ReNcell CX (cell line): ENCODE data around the gene ATOH8.

DNA sequence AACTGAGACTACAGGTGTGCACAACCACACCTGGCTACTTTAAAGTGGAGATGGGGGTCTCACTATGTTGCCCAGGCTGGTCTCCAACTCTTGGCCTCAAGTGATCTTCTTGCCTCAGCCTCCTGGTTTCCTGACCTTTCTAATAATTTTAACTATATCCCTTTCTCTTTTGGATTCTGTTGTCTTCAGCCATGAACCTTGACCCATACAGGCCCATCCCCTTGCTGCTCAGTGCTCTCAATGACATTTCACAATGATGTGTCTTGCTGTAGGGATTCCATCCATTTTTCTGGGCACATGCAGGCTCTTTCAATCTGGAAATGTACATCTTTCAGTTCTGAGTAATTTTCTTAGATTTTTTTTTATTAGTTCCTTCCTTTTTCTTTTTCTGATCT is 29.8 kb downstream of the GNLY start:
- PRO-cap, result no peak

DNA sequence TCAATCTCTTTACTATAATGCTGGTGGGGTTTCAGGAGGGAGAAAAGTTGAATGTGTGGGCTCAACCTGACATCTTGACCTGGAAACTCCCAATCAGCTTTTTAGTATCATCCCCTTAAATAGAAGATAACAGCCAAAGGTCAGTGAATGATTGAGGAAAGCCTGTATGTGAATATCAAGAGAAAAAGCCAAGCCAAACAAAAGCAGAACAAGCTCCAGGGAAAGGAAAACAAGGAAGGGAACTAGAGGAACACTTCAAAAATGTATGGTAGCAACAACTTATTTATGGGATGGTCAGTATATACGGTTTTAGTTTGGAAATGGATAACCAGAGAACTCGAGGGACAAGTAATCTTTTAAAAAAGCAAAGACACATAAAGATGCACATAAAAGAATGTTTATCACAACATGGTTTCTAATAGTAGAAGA is 28.3 kb upstream of the ATOH8 start:
- PRO-cap, result no peak

DNA sequence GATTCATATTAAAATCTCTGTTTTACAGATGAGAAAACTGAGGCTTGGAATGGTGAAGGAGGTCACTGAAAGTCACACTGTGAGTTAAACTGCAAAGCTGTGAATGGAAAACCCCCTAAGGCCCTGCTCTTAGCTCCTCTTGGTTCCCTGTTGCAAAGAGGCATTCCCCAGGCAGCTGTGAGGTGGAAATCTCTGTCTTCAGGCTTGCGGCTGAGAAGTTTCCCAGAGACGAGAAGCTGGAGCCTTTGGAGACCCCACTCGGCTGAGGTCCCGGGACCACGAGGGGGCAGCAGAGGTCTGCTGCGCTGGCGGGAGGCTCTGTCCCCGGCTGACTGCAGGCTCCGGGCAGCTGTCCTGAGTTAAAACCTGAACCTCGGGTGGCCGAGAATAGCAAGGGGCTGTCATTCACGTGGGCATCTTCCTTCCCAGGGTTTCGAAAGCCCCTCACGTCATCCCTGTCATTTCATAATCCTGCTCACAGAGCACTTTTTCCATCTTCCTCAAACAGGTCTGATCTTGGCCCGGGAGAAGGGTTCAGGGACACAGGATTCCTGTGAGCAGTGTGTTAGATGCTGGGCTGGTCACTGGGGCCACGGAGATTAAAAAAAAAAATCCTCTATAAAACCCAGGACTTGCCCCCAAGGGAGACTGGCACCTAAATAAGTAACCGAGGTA is 24.8 kb upstream of the ATOH8 start:
- PRO-cap, result no peak

DNA sequence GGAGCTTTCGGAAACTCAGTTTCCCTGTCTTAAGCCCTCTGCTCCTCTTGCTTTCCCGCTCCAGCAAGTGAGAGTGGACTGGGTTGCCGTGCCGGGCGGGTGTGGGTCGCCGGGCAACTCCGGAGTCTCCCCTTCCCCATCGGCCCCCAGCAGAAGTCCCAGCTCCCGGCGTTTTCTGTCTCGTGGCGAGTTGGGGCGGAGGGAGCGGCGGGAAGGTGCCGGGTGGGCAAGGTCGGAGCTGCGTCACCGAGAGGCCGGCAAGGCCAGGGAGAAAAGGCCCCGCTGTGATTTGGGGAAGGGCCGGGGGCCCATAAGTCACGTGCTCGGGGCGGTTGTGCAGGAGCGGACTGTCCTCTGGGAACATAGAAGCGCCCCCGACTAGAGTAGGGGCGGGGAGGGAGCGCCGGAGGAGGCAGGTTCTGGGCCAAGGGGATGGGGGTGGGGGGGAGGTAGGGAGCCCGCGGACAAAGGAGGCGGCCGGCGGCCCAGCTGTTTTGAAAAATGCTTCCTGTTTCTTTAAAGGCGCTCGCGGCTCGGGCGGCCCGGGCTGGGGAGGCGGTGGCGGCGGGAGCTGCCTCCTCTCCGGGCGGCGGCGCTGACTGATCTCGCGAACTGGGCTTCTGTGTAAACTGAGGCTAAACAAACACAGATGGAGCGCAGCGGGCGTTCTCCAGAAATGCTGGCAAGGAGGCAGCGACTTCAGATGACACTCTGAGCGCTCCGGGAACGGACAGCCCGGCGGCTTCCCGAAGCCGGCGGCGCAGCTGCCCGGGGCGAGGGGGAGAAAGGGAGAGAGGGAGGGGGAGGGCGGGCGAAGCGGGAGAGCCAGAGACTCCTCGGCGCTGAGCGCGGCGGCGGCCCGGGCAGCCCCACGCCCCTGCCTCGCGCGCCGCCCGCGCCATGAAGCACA is at the start of gene ATOH8:
Gene ATOH8, plus strand, starts transcription at position 702 of the 910 bp plus-strand sequence.
- PRO-cap, result bidirectional peak, plus-strand start at position 834 of the sequence, minus-strand start at position 784 of the sequence

DNA sequence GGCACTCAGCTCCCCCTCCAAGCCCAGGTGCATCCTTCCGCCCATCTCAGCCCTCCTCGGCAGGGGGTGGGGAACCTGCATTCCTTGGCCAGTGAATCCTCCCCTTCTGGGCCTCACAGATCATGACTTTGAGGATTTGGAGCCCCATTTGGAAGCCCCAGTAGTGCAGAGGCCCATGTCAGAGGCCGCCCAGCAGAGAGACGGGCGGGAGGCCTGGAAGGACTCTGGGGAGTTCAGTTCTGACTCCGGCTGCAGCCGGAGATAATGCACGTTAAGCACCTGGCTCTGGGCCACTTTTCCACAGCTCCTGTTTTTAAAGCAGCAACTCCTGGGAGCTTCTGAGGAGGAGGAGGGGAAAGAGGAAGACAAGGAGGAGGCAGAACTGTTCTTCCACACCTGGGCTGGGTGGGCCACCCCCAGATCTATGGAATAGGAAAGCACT is 14.9 kb downstream of the ATOH8 start:
- PRO-cap, result no peak

DNA sequence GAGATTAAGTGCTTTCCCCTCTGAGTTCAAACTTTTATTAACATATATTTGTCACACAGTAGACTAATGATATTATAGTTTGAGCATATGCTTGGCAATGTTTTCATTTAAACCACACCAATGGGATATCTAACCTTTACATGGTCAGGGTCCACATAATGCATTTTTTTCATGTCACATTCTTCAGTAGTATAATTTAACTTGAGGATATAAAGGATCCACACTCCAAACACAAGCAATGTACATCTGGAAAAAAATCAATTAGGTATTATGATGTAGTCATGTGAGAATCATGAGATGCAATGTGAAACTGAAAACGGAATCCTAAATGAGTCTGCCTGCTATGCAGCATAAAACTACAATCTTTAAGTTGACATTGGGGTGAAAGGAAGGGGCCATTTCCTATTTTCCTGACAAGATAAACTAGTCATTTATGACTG is 27.7 kb downstream of the ST3GAL5 start:
- PRO-cap, result no peak

DNA sequence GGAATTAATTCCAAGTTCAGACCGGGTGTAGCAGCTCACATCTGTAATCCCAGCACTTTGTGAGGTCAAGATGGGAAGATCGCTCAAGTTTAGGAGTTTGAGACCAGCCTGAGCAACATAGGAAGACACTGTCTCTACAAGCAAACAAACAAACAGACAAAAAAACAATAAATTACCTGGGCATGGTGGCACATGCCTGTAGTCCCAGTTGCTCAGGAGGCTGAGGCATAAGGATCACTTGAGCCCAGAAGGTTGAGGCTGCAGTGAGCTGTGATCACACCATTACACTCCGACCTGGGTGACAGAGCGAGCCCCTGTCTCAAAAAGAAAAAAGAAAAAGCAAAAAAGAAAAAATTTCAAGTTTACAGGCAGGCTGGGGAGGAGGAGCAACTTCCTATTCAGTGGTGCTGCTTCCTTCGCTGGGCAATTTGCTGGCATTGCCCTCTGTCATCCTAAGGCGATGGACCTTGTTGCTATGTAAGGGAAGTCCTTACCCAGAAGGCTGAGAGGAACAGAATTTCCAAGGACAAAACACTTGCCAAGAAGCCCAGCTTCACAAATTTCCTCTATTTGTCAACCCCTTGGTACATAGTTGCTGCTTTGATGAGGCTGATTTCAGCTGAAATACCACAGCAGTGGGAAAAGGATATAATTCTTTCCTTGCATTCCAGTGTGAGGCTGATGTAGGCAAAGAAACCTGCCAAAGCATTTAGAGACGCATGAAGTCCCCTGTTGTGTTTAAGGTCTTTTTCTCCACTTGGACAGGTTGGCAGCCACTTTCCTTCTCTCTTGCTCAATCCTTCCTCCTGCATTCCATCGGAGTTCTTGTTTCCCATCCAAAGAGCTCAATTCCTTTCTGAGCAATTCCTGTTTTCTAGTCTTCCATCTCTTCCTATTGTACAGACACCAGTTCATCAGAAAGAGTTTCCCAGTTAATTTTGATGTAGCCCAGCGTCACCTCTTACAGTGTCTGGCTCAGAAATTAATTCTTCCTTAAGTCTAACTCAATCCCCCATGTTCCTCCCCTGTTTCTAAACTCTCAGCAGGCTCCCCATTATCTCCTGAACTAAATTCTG is 16.4 kb upstream of the ST3GAL5 start:
- PRO-cap, result no peak

- PRO-cap, result no peak
Measured at GRCh38 chr2:86033453-86033920, 72.2 kb downstream of the POLR1A start.

- PRO-cap, result no peak
Measured at GRCh38 chr2:86106466-86106868, 432 bp downstream of the PTCD3 start.

- PRO-cap, result no peak
Measured at GRCh38 chr2:86482434-86482926, 41.3 kb downstream of the KDM3A start.

DNA sequence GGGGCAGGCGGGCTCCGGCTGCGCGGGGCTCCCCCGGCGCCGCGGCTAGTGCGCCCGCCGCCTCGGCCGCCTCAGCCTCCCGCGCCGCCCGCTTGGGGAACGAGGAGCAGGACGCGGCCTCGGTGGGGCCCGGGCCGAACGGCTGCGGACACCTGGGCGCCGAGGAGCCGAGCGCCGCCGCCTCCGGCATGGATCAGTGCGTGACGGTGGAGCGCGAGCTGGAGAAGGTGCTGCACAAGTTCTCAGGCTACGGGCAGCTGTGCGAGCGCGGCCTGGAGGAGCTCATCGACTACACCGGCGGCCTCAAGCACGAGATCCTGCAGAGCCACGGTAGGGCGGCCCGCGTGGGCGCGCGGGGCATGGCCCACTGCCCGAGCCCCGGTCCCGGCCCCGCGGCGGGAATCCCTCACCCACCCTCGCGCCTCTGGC is 403 bp downstream of the RMND5A start:
- PRO-cap, result unidirectional peak, plus-strand start at position 105 of the sequence; bidirectional peak, plus-strand start at position 324 of the sequence, minus-strand start at position 255 of the sequence; unidirectional peak, plus-strand start at position 324 of the sequence; unidirectional peak, minus-strand start at position 363 of the sequence

- PRO-cap, result no peak
Measured at GRCh38 chr2:86744524-86745028, 24.5 kb downstream of the RMND5A start.

GRCh38 chr2:86751846-86752242 is 31.8 kb downstream of the RMND5A start:
- PRO-cap, result no peak

GRCh38 chr2:86774475-86775360 is 16.0 kb downstream of the CD8A start:
- PRO-cap, result no peak

GRCh38 chr2:86792829-86793584 is 2.3 kb upstream of the CD8A start:
- PRO-cap, result no peak

DNA sequence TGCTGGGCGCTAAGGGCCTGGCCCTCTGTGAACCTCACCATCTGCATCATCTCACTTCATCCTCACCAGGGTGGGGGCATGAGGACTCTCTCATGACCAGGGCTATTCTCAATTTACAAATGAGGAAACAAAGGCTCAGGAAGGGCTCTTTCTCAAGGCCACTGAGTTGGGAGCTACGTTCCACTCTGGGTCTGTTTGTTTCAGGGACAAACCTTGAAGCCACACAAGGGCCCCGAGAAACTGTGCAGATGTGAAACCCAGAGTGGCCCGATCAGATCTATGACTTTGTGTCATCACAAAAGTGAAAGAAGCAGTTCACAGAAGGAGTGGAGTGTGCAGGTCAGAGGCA is 304.8 kb upstream of the PLGLB2 start:
- PRO-cap, result no peak

DNA sequence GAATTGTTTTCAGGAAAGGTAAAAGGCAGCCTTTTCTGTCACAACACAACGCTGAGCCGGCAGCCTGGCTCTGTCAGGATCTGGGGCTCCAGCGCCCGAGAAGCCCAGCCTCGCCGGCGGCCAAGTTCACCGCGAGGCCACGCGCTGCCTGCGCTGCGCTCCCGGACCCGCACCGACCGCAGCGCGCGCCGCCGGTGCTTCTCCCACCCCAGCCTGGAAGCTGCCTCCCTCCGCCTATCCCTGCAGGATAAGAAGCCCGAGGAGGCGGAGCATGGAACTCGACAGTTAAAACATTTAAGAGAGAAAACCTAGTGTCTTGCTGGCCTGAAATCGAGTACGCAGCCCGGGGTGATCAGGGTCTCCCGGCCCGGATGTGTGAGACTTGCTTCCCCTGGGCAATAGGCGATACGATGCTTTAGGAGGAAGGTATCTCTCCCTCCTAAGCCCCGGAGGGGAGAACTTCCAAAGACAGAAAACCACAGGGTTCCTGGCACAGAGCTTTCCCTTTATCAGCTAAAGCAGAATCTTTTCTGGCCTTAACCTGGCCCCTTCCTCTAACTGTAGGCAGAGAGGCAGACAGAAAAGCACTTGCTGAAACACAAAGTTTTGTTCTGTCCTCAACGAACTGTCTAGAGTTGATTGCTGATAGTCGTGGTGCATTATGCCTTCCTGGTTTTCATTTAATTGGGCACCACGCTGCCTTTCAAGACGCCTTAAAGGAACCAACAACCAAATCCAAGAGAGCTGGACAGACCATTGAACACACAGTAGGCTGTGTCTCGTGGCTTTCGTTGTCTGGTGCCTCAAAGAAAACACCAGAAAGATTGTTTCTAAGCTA is 163.5 kb upstream of the PLGLB2 start:
- PRO-cap, result no peak

DNA sequence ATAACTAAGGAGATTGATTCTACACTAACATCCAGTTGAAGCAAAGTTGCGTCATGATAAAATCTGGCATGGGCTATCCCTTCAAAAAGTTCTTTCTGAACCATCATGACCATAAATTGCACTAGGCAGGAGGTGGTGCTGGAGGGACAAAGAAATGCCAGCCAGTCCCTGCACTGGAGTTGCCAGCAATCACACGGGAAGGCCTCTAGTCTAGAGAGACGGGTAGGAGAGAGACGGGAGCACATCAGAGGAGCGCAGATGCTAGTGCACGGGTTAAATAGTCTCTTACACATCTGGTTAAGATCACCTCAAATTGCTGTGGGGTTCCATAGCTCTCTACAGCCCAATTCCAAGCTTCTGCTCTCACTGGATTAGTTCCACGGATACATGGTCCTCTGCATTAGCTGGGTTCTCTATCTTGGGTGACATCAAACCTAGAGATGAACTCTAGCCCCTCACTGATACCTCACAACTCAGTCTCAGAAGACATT is 111.1 kb upstream of the PLGLB2 start:
- PRO-cap, result unidirectional peak, plus-strand start at position 170 of the sequence

DNA sequence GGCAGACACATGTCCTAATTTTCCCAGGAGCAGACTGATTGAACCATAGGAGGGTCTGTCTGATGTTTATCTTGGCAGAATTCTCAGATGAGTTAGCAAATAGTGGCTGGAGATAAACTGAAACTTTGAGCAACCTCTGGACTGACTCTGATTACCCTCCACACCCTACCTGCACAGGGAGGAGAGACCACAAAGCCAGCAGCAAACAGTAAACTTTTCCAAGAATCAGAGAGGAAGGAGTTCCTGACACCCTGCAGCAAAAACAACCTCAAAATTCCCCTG is 89.9 kb upstream of the PLGLB2 start:
- PRO-cap, result no peak

DNA sequence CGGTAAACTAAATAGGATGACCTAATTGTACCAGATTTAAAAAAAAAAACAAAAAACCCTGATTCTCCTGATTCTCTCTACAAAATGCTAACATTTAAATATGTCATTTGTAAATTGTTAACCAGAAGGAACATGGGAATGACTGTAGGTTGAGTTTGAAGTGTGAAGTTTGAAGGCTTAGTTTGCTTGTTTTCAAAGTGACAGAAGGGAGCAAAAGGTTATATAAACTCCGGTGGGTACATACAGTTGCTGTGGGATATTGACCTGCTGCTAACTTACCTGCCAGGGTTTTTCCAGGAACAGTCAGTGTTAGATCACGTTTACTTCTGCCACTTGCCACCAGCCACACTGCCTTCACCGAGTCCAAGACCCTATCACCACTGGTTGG is 6.8 kb downstream of the PLGLB2 start:
- PRO-cap, result no peak